MCF 10A (cell line): ENCODE measurements around the genes PXYLP1, PAQR9 and U2SURP.

- PRO-cap: no peak
- RRBS: no CpG with 5 or more reads among the region's 11 CpGs
Observed at GRCh38 chr3:141114834-141115340, 63.7 kb downstream of the SPSB4 start.

DNA sequence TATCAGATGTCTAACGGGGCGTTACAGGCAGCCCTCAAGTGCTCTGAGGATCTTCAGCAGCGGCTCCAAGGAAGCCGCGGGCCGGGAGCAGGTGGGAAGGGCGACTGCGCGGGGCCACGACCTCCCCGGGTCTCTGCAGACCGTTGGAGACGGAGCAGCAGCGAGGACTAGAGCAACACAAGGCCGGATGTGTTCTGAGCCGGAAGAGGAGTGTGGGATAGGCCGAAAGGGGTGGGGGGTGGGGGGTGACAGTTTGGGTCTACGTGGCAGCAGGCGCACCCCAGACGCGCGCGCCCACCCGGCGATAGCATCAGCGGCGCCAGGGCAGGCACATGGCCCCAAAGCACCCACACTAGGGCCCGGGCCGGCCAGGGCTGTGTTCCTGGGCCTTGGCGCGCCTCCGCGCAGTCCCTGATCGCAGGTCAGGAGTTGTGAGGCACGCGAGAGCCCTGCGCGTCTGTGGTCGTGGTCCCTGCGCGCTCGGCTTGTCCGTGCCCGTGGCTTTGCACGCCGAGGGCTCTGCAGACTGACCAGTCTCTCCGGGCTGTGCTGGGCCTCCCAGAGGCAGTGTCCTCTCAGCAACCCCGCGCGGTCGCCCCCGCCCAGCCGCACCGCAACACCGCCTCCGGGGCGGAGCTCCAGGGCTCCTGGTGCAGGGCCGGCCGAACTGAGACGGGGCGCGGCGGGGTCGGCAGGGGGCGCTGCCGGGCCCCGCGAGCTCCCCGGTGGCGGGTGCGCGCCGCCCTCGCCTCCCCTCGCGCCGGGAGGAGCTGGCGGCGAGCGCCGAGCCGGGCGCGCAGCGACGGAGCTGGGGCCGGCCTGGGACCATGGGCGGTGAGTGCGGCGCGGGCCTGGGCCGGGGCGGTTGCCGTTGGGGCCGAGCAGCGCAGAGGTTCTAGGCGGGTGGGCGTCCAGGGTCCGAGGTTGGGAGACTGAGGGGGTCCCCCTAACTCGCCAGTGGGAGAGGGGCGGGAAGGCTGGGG, at the start of gene PXYLP1:
Gene PXYLP1 (plus strand): TSS at position 748 of the 983 bp plus-strand sequence.
- PRO-cap: bidirectional peak, plus-strand start at position 779 of the sequence, minus-strand start at position 577 of the sequence
- RRBS: 12% methylated on average over 53 of the region's 101 CpGs

DNA sequence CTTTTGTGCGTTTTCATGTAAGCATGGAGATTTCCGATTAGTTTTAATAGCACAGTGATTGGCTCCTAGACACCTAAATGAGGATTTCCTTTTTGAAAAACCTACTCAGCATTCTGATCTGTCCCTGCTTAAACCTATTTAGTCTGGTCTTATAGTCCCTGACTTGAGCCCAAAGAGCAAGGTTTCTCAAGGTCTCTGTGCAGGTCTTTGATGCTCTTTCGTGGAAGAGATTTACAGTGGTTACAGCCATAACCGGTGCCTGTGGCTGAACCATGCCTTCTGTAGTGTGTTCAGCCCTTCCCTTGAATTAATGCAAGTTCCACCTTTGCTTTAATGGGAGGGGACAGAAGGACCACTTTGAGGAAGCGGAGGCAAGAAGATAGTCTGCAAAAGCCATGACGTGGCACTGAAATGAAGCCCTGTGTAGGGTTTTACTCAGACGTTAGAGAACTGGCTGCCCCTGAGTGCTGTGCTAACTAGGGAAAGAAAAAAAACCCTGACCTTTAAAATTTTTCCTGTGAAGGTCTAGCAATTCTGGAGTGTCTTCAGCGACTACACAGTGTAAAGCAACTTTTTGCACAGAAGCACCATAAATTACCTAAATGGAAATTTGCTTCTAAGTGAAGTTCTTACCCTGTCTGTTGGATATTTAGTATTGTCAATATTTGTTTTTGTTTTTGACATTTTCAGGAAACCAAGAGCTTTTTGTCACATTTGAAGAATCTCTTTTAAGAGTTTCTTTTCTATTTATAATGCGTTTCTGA, 43.1 kb downstream of the ZBTB38 start:
- PRO-cap: no peak
- RRBS: no CpG with 5 or more reads among the region's 9 CpGs

DNA sequence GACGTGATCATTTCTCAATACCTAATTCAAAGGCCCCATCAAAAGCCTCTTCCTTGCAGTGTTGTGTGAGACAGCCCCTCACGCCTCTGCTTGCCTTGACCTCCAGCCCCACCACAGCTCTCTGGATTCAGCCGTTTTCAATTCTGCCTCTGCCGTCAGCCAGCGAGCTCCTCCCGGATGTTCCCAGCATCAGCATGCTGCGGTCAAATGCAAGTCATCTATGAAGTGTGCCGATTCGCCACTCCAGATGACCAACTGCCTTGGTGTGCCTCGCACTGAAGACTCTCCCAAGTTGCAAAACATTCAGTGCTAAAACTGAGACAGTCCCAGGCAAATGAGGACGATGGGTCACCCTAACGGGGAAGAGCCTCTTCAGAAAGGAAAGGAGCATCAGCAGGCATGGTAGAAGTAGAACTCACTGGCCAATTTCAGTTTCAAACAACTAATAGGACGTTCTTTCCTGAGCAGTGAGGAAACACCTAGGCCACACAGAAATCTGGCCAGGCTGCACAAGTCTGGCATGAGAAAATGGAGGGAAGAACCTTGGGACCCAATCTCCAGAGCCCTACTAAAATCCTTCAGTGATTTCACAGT, 30.5 kb upstream of the RASA2 start:
- PRO-cap: no peak
- RRBS: no CpG with 5 or more reads among the region's 13 CpGs

- PRO-cap: no peak
- RRBS: no CpG with 5 or more reads among the region's 13 CpGs
Observed at GRCh38 chr3:141498602-141499732, 12.1 kb downstream of the RASA2 start.

DNA sequence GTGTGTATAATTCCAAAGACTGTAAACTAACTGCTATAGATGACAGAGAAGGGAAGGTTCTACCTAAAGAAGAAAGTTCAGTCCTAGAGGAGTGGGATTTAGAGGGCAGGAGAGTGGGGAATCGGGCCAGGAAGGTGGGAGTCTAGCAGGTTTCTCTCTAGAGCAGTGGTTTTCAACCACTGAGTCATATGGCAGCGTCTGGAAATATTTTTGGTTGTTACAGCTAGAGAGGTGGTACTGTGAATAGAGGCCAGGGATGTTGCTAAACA, 28.6 kb downstream of the ATP1B3 start:
- PRO-cap: no peak
- RRBS: no CpG with 5 or more reads among the region's 2 CpGs

GRCh38 chr3:141941863-141942516, 65.5 kb downstream of the ATP1B3 start:
- PRO-cap: no peak
- RRBS: over 99% methylated on average over 3 of the region's 13 CpGs

DNA sequence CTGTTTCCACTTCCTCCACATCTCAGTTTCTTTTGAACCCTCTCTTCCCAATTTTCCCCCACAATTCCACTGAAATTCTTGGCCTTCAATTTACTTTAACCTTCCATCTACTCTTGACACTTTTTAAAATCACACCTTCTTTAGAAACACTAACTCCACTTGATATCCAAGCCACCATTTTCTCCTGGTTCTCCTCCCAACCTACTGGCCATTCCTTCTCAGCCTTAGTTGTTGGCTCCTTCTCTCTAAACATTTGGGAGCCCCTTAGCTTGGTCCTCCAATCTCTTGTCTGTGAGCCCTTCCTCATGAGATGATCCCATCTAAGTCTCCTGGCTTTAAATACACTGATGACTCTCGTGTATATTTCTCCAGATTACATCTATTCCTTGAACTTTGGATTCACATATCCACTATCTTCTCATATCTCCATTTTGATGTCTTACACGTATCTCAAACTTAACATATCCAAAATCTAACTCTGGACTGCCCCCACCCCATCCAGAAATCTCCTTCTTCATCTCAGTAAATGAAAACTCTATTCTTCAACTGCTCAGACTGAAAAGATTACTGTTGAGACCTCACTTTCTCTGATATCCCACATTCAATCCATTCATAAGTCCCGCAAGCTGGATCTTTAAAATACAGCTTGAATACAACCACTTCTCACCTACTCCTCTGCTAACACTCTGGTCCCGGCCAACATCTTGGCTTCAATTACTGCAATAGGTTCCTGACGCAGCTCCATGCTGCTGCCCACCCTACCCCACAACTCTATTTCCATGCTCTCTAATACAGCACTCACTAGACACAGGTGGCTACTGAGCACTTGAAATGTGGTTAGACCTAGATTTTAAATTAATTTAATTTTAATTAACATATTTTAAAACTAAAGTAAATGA, 134.2 kb downstream of the TFDP2 start:
- PRO-cap: no peak
- RRBS: no CpG with 5 or more reads among the region's 5 CpGs

DNA sequence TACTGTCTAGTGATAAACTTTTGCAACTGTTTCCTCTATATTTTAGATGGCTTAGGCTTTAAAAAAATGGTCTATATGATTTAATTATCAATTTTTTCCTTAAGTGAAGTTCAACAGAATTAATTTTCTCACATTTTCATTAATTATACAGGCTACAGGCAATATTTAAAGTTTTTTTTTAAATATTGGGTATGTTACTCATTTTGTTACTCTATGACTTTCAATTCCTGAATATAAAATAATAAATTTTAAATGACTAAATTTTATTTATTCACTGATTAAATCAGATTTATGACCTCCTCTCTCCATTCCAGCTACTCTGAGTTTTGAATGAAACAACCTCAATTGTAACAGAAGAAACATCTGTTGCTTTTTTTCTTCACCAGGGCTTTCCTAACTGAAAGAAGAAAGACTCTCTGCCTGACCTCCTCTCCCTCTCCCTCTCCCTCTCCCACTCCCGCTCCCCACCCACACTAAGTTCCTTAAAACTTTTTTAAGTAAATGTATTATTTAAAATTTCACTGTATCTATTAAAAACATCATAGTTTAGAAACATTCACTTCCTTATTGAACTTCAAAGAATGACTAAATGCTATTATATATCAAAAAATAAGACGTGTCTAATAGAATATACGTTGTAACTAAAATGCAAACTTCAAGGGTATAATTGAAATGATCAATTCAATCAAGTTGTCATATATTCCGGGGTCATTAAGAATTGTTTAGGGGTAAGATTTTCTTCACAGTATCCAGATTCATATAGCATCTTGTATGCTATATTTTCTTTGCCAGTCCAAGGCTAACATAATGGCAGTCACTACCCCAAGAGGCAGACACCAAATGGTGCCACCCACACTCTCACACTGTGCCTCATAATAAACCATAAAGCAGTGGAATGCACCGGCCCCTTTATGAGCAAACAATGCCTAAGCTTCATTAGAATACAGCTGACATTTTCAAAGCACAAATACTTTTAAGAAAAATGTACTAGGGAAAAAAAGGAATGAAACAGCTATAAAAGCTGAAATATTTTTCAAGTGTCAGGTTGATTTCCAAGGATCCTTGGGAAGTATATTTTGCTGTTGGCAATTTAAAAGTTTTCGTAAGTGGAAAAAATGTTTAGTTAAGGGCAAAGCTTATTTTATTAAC, 121.9 kb downstream of the TFDP2 start:
- PRO-cap: bidirectional peak, plus-strand start at position 918 of the sequence, minus-strand start at position 884 of the sequence
- RRBS: no CpG with 5 or more reads among the region's 6 CpGs

GRCh38 chr3:142530449-142531086, 48.0 kb downstream of the ATR start:
- PRO-cap: no peak
- RRBS: no CpG with 5 or more reads among the region's 4 CpGs

- PRO-cap: no peak
- RRBS: no CpG with 5 or more reads among the region's 1 CpG
Observed at GRCh38 chr3:142740301-142740985, 16.6 kb downstream of the TRPC1 start.

GRCh38 chr3:142904492-142905124, 15.7 kb upstream of the PCOLCE2 start:
- PRO-cap: no peak
- RRBS: no CpG with 5 or more reads among the region's 9 CpGs

DNA sequence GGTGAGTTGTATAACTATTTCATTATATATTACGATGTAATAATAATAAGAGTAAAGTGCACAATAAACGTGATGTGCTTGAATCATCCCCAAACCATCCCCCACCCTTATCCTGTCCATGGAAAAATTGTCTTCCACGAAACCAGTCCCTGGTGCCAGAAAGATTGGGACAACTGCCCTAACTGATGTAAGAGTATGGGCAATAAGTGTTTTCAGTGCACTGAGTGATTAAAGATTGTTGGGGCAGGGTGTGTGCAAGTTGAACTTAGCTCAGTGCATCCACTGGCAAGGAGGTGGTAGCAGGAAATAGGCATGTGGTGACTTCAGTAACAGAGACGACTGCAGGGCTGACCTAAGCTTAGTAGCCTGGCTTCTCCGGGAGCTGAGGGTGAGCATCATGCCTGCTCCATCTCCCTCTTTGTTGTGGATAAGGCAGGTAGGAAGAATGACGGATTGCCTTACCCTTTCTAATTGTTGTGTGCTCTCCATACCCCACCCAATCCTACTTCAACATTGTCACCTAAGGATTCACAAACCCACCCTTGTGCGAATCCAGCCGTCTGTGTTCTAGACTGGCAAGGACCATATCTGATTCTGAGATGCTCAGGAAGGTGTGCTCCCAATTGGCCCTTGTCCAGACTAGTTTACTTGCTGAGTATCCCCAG, 27.4 kb downstream of the PAQR9 start:
- PRO-cap: no peak
- RRBS: no CpG with 5 or more reads among the region's 8 CpGs

DNA sequence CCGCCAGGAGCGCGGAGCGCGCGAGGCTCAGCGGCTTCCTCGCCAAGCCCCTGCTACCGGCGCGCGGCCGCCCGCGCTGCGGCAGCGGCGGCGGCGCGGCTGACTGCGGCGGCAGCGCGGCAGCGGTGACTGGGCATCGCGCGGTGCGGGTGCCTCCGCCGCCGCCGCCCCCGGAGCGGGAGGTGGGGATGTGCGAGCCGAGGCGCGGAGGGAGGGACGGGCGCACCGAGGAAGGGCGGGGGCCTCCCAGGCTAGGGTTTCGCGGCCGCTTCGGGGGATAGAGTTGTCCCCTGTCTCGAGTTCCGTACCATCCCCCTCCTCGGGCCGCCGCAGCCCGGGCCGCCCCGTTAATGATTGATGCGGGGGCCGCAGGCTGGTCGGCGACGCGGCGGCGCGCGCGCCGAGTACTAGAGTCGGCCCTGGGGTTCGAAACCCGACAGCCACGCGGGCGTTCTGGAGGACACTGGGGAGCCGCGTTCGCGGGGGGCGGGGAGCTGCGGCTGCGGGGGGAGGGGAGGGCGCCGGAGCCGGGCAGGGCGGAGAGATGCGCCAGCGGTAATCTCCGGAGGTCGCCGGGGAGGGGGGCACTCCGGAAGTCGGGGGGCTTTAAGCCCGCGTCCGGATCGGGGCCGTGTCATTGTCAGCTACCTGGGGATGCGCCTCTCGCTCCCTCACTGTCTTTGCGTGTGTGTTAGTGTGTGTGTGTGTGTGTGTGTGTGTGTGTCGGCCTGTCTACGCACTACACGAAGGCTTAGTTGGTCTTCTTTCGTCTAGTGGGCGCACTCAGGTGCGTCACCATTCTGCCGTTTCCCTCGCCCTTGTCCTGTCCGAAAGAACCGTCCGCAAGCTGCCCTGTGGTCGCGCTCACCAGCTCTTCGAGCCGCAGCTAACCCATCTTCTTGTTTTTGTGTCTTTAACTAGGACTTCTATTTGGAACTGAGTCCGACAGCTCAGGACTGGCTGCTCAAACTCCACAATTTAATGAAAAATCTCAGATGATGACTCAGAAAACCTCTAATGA, at the start of gene PAQR9:
Gene PAQR9 (minus strand): TSS at position 131 of the 1,021 bp plus-strand sequence.
- PRO-cap: no peak
- RRBS: no CpG with 5 or more reads among the region's 116 CpGs

GRCh38 chr3:143001511-143002371, at the start of gene U2SURP:
U2SURP (plus strand) TSS chr3:143001570.
- PRO-cap: bidirectional peak, plus-strand start at chr3:143001605, minus-strand start at chr3:143001438
- RRBS: 1% methylated on average over 7 of the region's 52 CpGs

DNA sequence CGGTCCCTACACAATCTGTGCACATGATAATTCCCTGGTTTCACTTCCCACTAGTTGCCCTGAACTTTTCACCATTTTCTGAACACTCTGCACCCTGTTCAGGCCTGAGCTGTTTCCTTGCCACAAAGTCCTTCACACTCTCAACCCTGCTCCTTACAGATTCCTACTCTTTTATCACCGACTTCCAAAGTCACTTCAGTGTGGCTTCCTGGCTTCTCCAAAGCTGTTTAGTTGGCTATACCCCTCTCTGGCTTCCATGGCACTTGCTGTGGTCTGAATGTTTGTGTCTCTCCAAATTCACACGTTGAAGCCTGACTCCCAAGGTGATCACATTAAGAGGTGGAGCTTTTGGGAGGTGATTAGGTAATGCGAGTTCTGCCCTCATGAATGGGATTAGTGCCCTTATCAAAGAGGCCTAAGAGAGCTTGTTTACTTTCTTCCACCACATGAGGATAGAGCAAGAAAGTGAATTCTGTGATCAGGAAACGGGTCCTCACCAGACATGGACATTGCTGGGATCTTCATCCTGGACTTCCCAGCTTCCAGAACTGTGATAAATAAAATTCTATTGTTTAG, 233.5 kb downstream of the CHST2 start:
- PRO-cap: no peak
- RRBS: no CpG with 5 or more reads among the region's 5 CpGs

GRCh38 chr3:143653591-143654029, 194.7 kb downstream of the SLC9A9 start:
- PRO-cap: no peak
- RRBS: no CpG with 5 or more reads among the region's 3 CpGs

- PRO-cap: bidirectional peak, plus-strand start at chr3:143970919, minus-strand start at chr3:143970923; bidirectional peak, plus-strand start at chr3:143971468, minus-strand start at chr3:143971336
- RRBS: 3% methylated on average over 8 of the region's 55 CpGs
Observed at GRCh38 chr3:143970691-143971591, 682 bp upstream of the DIPK2A start.

DNA sequence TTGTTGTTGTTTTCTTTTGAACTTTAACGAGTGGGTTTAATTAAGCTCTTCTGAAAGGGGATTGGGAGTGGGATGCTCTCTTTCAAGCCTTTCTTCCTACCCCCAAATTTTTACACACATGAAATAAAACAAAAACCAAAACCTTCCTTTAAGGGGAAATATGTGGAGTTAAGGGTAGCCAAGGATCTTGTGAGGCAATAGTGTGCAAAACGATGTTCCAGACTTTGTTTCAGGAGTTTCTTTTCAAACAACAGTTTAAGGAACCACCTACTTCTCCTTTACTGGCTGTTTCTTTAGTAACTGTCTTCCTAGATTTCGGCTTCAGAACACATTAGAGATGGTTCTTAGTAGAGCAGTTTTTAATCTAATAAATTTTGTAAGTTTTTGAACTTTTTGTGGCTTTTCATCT, 5.7 kb downstream of the DIPK2A start:
- PRO-cap: no peak
- RRBS: no CpG with 5 or more reads among the region's 3 CpGs

DNA sequence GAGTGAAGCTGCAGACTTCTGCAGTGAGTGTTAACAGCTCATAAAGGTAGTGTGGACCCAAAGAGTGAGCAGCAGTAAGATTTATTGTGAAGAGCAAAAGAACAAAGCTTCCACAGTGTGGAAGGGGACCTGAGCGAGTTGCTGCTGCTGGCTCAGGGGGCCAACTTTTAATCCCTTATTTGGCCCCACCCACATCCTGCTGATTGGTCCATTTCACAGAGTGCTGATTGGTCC, 937.9 kb downstream of the DIPK2A start:
- PRO-cap: no peak
- RRBS: no CpG with 5 or more reads among the region's 1 CpG